AG09309 (cell line): ENCODE measurements around a stretch of chr3.

- RRBS = no CpG with 5 or more reads among the region's 3 CpGs
Observed at GRCh38 chr3:113657920-113658469, 38.4 kb downstream of the USF3 start.

DNA sequence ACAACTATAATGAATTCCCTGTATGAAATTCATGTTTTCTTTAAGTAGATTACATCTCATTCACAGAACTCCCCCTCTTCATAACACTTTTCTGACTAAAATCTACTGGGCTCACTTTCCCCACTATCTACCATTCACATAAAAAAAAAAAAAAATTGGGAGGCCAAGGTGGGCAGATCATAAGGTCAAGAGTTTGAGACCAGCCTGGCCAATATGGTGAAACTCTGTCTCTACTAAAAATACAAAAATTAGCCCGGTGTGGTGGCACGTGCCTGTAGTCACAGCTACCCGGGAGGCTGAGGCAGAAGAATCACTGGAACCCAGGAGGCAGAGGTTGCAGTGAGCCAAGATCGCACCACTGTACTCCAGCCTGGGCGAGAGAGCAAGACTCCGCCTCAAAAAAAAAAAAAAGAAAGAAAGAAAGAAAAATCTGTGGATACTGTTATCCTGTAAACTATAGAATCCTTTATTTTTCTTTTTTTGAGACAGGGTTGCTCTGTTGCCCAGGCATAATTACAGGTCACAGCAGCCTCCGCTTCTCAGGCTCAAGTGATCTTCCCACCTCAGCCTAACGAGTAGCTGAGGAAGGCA is 19.6 kb downstream of the NAA50 start:
- RRBS = no CpG with 5 or more reads among the region's 8 CpGs

- RRBS = no CpG with 5 or more reads among the region's 16 CpGs
Observed at GRCh38 chr3:114291201-114291922, 2.5 kb upstream of the TIGIT start.

- RRBS = no CpG with 5 or more reads among the region's 4 CpGs
Observed at GRCh38 chr3:114308860-114309124, 15.0 kb downstream of the TIGIT start.

GRCh38 chr3:114370305-114371092 is 76.7 kb downstream of the TIGIT start:
- RRBS = no CpG with 5 or more reads among the region's 4 CpGs

DNA sequence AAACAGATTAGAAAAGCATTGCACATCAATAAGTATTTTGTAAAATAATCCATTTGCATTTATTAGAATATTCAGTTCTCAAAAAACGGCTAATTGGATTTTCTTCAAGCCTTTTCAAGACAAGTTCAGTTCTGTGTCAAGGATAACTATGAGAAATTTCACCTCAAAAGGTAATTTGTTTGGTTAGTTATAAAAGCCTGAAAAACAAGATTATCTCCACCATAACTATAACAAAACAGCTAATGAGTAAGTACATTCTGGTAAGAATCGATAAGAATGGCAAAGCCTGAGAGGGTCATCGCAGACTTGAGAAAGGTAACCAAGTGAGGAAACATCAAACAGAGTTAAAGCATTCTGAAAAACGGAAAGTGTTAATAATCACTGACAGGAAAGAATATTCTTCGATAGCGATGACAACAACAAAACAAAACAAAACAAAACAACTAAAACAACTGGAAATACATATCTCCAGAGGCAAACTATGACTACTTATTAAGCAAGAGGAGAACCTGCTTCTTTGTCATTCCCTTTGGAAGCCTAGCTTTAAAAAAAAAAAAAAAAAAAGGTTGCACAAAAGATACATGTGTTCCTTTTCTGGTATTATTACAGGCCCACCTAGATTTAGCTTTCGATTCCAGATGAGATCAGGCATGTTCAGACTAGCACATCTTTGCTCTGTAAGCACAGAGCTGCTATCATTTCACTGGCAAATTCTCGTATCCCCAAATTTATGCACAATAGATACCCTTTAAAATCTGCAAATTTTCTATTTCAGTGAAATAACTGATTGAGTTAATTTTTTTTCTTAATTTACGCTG is 155.5 kb downstream of the TIGIT start:
- RRBS = no CpG with 5 or more reads among the region's 9 CpGs

- RRBS = no CpG with 5 or more reads among the region's 3 CpGs
Observed at GRCh38 chr3:114453770-114454190, 160.0 kb downstream of the TIGIT start.

- RRBS = no CpG with 5 or more reads among the region's 4 CpGs
Observed at GRCh38 chr3:114623228-114623621, 329.4 kb downstream of the TIGIT start.

GRCh38 chr3:114624854-114625243 is 331.0 kb downstream of the TIGIT start:
- RRBS = no CpG with 5 or more reads among the region's 6 CpGs

DNA sequence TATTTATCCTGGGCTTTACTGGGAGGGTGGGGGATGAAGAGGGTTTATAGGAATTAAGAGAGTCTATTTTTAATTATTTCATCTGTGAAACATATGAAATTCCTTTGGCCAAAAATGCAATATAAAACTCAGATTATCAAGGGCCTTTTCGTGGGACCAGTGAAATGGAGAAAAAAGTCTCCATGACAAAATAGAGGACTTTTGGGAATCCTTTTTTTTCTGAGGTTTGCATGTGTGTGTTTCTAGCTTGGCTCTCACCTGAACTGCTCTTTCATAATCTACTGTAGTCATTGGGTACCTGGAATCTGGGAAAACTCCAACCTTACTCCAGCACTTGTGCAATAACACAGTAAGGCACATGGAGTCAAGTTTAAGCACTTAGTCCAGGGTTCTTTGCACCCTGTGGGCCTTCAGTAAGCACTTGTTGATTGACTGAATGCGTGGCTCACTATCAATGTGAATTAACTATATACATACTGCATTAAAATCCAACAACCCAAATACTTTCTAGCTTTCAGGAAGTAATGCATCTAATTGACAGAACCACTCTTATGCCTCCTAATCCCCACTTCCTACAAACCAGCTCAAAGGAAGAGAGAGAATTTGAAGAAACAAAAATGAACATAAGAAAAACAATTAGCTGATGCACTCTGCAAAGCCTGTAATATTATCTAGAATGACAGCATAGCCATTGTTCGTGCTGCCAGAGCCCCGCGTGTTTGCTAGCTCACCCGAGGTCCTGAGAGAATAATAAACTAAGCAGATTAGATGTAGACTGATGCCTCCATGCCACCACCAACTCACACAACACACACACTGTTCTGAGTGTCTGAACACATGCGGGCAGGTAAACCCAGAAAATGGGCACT is 299.4 kb downstream of the ZBTB20 start:
- RRBS = no CpG with 5 or more reads among the region's 7 CpGs

- RRBS = no CpG with 5 or more reads among the region's 5 CpGs
Observed at GRCh38 chr3:115100010-115100605, 47.0 kb downstream of the ZBTB20 start.

- RRBS = no CpG with 5 or more reads among the region's 14 CpGs
Observed at GRCh38 chr3:115145888-115146509, 1.1 kb downstream of the ZBTB20 start.

GRCh38 chr3:115498808-115499290 is 124.5 kb upstream of the GAP43 start:
- RRBS = no CpG with 5 or more reads among the region's 2 CpGs

DNA sequence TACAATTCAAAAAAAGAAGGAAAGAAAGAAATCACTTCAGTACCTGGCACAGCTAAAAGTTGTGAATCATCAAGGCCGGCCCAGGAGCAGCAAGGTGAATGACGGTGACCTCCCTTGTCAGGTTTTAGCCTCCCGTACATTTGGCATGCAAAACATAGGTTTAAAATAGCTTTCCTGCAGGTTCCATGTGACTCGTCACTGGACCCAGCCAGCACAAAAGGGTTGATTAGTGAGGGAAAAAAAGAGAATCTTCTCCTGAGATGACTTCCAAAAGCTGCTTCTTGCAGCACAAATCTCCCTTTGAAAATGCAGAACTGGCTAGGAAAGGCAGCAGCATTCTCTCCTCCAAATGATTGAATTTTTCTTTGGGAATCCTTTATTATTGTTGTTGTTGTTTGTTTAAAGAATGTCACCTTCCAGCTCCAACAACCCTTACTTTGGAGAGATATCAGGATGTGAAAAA is 394.1 kb downstream of the LSAMP start:
- RRBS = no CpG with 5 or more reads among the region's 4 CpGs

GRCh38 chr3:116410577-116411026 is 34.7 kb downstream of the LSAMP start:
- RRBS = no CpG with 5 or more reads among the region's 5 CpGs

- RRBS = no CpG with 5 or more reads among the region's 2 CpGs
Observed at GRCh38 chr3:116563384-116563803, 118.1 kb upstream of the LSAMP start.

- RRBS = no CpG with 5 or more reads among the region's 2 CpGs
Observed at GRCh38 chr3:118577271-118577672, 457.4 kb downstream of the IGSF11 start.

DNA sequence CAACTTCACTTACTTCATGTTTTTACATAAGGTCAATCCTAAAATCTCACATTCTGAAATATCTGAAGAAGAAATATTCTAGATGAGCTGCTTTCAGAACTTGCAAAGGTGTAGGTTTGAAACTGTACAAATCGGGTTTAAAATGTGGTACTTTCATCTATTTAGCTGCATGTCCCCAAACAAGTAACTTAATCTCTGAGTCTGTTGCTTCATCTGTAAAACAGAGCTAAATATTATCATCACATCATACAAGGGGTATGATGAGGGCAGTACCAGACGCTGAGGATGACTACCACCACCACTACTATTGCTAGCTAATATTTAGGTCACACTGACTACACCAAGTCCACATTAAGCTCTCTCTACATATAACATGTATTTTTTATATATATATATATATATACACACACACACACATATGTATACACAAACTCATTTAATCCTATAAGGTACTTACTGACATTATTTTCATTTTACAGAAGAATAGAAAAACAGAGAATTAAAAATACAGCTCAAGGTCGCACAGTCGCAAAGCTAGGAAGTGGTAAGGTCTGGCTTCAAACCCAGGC is 101.5 kb downstream of the IGSF11 start:
- RRBS = no CpG with 5 or more reads among the region's 4 CpGs

DNA sequence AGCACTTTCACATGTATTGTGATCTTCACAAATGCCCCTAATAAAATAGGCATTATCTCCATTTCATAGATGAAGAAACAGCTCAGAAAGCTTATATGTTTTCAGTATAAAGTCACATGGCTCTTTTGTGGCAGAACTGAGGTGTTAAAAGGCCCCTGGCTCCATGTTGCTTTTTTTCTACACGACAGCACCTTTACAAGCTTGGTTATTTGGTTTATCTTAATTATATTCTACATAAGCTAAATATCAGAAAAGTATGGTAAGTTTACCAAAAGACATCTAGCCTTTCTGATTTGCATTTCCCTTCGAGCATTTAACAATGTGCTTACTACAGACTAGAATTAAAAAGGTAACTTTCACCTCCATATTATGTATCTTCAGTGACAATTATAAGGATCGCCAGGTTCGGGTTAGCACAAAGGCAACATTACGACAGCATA is 68.4 kb downstream of the IGSF11 start:
- RRBS = no CpG with 5 or more reads among the region's 5 CpGs

DNA sequence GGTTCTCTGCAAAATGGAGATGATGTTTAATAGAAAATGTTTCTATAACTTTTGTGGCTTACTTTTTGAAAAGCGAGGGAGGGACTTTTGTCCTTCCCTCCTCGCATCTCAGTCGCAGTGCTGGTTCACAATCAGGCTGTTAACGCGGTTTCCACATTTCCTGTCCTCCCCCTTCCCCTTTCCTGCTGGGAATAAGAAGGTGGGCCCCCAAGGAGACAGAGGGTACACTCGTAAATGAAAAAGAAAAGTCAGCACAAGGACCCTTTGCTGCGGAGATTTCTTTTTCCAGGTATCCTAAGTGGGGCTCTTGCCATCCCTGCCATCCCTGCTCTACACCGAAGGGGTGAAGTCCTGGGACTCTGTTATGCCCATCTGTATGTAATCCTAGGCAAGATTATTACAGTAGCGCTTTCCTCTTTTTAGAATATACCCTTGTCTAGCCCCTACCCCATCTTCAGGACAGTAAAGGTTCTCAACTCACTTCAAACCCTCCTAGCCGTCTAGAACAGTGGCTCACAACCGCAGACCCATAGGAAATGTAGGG is 29.6 kb downstream of the ARHGAP31 start:
- RRBS = no CpG with 5 or more reads among the region's 11 CpGs